Hematopoietic multipotent progenitor cell (in vitro differentiated cells): ENCODE measurements around the gene ZSCAN2.

DNA sequence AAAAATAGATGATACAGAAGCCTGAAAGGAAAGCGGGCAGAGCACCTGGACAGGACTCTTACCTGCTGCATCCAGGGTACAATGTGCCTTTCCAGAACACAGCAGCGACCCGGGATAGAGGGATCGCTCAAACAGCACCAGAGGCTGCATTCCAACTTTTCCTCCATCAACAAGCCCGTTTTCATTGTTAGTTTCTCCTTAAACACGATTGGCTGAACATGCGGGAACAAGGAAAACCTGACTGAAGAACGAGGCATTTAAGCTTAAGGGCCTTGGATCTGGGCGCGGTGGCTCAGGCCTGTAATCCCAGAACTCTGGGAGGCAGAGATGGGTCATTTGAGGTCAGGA lies 31.4 kb upstream of the ZSCAN2 start:
- CAGE, long polyA plus RNA, result no peak

- CAGE, long polyA plus RNA, result no peak
Measured at GRCh38 chr15:84600687-84601462, at the start of gene ZSCAN2. ZSCAN2 (plus strand) TSS chr15:84601009.

DNA sequence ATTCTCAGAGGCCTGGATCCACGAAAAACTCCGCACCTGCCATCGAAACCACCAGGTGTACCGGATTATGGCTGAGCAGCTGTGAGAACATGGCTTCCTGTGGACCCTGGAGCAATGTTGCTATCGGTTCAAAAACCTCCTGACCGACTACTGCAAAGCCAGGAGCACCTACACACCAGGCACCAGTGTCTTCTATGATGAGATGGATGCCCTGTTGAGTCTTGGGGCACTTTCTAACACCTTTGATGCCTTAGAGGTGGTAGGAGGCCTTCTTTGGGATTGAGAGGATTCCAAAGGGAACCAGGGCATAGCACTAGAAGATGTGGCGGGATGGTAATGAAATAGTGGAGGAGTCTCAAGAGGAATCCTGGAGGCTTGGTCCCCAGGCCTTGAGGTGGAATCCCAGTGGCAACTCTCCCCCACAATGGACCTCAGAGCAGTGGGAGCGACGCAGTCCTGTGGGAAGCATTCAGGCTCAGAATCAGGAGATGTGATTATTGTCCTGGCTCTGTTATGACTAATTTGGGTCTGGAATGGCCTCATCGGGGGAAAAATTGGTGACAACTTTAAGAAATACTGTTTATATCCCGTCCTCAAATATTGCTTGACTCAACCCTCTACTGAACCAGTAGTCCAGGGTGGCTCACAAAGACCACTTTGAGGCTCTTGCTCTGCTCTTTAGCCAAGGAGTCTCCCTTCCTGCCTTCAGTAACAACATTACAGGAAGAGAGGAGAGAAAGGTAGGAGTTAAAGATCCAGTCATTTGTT lies 14.1 kb downstream of the WDR73 start:
- CAGE, long polyA plus RNA, result no peak

DNA sequence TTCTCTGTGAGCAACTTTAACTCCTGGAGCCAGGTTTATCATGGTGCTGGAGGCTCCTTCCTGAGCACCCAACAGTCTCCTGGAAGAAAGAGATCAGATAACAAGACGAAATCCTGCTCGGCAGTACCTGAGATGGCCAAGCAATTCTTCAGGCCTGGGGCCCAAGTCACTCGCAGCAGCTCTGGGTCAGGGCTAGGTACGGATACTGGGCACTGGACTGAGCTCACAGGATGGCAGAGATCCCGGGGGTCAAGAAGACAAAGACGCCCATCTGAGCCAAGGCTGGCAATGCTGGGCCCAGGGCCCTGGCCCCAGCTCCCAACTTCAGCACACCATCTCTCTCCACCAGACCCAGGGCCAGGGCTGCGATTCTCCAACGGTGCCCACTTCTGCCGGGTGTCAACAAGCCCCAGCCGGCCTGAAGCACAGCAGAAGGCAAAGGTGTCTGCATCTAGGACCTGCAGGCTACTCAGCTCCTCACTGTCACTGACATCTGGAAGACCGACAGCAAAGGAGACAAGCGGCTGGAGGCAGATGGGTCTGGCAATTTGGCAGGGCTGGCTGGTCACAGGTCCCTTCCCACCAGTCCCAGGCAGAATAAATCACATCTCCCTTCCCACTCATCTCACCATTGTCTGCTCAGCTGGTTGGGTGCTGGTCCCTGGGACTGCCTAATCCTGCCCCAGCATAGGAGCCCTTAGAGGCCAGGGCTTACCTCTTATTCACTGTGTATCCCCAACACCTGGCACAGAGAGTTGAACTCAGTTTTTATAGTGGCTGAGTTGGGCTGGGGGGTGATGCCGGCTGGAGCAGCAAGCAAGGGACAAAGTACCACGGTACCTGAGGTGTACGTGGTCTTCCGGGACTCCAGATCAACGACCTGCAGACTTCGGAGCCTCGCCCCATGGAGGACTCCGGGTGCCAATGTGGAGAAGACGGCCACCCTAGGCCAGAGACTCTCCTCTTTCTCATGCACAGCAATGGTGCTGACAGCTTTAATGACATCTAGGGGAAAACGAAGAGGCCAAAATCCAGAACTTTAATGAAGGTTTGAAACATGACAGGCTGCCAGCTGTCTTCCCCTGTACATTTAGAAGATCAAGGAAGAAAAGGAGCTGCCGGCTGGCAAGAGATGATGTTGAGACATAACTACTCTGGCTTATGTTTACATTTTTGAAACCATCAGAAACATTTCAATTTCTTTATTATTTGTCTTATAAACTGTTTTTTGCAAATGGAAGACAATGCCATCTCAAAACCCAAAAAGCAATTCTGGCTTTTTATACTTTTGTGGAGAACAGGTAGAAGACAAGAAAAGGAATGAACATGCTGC lies 8.3 kb downstream of the WDR73 start:
- CAGE, long polyA plus RNA, result no peak

- CAGE, long polyA plus RNA, result no peak
Measured at GRCh38 chr15:84915628-84915923, 31.1 kb downstream of the SLC28A1 start.

DNA sequence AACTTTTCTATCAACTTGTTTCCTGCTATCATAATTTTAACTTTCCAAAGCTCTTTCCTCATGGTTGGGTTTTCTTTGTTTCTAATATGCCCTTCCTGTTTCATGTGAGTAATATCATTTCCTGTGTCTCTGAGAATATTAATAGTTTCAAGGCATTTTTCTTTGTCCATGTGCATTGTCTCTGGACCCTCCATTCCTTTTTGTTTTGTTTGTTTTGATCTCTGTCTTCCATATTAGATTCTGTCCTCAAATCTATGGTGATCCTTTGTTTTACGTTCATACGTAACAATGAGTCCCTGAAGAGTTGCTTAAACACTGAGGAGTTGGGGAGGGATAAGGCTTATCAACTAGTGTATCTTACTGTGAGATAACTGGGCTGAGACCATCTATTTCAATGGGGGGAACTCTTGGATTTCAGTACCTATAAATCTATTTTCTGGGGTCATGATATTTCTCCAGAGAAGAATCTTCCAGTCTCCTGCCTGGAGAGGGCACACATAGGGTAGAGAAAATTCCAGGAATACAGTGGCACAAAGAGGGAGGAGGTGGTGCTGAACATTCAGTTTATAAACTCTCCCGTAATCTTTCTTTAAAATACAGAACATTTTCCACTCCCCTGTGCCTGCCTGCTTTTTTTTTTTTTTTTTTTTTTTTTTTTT lies 21.9 kb upstream of the PDE8A start:
- CAGE, long polyA plus RNA, result no peak

DNA sequence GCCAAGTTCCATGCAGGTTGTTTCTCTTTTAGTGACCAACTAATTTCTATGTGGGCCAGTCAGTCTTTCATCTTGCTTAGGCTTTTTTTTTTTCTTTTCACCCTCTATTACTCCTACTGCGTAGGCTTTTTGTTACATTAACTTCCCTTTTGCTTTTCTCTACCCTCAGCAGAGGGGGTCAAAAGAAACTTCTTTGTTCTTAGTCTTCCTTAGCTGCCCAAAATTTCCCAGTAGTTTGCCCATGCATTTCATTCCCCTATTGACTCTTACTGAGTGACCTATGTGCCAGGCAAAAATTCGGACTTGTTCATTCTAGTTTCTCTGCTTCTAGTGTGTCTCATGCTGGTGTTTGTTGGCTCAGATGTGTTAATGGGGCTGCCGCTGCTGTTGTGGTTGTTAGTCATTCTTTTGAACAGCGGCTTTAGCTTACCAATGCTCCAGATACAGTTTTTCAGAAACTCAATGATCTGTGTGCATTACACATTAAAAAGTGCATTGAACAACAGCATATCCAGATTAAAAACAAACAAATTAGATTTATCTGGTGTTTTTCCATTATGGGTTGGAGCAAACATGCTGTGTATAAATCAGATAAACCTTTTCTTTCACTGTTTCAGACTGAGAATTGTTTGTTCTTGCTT lies 42.9 kb downstream of the PDE8A start:
- CAGE, long polyA plus RNA, result no peak

DNA sequence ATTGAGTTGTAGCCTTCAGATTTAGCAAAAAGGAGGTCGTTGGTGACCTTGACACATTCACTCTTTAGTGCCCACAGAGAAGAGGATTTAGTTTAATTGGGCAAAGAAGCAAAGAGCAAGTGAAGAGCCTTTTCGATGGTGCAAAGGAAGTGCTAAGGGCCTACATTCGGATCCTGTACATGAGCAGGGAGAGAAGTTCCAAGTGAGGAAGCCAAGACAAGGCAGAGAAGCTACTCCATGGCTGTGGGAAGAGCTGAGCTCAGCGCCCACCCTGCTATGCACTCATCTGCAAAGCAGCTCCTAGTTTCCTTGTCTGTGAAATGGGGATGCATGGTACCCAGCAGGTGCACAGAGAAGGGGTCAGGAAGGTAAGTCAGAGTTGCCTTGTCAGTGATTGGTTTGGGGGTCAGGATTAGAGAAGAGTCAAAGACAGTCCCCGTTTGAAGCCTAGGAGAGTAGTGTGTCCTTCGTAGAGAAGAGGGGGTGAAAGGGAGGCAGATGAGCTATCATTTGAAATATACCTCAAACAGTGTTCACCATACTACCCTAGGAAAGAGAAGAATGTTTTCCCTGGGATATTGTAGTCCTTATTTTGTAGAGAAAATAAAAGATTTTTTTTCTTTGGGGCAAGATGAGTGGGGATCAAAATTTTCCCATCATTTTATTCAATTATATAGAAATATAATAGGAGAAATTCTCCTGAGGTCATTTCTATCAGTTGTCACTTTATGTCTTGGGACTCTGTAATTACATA lies 126.6 kb downstream of the PDE8A start:
- CAGE, long polyA plus RNA, result no peak

DNA sequence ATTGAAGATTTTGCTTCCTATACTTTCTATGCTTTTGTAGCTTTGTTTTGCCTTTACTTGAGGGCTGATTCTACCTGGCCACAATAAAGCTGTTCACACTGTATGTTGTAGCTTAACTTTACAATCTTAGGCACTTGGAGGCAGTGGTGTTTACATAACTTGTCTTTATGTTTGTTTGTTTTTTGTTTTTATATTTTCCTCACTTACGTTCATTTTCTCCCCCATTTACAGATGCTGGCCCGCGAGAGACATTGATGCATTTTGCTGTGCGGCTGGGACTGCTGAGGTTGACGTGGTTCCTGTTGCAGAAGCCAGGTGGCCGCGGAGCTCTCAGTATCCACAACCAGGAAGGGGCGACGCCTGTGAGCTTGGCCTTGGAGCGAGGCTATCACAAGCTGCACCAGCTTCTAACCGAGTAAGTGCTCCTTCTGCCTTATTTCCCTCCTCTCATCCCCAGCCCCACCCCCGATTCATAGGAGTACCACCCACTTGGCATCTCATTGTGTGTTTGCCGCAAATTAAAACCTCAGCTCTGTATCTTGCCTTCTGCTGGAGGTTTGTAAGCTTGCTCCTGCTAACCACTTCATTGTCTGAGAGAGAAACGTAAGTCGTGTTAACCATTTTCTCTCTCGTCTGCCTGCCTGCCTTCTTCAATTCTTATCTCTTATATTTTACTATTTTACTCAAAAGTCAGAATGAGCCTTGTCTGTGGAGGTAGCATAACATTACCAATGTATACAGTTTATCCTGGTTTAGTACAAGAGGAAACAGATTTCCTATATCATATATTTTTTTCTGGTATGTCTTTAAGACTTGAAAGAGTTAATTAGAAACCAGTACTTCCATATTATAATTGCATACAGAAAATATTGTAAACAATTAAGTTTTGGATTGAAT lies 163.4 kb downstream of the AKAP13 start:
- CAGE, long polyA plus RNA, result no peak

DNA sequence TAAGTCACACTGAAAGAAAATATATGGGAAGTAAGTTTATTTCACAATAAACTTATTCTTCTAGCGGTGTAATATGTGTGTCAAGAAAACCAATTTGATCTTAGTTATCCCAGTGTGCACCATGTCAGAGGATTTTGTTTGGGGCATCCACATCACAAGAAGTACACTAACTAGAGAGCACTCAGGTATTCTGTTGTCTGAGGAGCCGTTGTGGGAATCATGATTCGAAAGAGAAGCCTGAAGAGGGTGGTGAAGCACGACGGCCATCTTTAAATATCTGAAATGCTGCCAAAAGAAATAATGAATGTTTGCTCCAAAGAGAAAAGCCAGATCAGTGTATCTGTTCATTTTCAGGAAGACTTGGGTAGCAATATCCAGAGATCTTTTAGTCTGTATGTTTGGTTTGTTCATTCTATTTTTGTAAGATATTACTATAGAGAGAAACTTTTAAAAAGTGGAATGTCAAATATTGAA lies 180.7 kb downstream of the KLHL25 start:
- CAGE, long polyA plus RNA, result no peak

GRCh38 chr15:85646845-85647460 lies 147.8 kb downstream of the KLHL25 start:
- CAGE, long polyA plus RNA, result no peak

DNA sequence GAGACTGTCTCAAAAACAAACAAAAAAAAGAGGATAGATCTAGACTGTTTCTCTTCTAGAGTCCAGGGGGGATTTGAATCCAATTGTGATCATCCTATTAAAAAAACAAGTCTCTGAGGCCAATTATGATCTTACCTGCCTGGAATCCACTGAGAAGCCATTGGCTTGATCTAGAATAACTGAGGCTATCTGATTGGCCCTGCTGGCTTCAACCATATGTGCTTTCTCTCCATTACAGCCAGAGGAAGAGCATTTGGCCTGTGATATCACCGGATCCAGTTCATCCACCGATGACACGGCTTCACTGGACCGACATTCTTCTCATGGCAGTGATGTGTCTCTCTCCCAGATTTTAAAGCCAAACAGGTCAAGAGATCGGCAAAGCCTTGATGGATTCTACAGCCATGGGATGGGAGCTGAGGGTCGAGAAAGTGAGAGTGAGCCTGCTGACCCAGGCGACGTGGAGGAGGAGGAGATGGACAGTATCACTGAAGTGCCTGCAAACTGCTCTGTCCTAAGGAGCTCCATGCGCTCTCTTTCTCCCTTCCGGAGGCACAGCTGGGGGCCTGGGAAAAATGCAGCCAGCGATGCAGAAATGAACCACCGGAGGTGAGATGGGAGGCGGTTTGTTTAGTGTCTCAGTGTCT lies 139.4 kb downstream of the KLHL25 start:
- CAGE, long polyA plus RNA, result no peak

- CAGE, long polyA plus RNA, result no peak
Measured at GRCh38 chr15:85664502-85664750, 130.3 kb downstream of the KLHL25 start.

DNA sequence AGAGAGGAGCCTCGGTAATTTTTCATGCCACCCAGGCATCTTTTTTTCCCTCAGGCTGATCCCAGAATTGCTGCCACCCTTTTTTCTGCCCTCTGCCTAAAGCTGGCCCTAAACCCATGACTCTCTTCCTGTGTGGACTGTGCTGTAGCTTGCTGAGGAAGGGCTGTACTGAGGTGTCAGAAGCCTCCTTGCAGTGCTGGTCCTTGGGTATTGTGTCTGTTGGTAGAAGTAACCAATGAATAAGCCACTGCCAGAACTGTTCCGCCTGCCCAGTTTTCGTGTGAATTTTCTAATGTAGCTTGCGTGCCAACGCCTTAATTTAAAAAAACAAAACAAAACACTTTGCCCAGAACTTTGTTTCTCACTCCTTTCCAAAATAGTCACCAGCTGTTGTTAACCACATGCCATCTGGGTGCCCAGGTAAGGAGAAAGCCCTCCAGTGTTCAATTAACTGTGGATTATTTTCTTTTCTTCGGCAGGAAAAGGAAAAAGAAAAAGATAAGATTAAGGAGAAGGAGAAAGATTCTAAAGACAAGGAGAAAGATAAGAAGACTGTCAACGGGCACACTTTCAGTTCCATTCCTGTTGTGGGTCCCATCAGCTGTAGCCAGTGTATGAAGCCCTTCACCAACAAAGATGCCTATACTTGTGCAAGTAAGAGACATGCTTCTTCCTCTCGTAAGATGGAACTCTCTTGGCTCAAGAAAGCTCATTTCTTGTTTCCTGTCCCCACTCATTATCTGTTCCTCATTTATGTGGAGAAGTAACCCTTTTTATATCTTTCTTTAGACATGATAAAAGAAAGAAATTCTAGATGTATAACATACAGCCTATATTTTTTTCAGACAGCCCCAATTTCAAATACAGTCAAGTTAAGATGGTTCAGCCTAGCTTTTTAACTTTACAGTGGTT lies 101.7 kb downstream of the KLHL25 start:
- CAGE, long polyA plus RNA, result no peak

GRCh38 chr15:85724832-85725590 lies 69.7 kb downstream of the KLHL25 start:
- CAGE, long polyA plus RNA, result no peak

DNA sequence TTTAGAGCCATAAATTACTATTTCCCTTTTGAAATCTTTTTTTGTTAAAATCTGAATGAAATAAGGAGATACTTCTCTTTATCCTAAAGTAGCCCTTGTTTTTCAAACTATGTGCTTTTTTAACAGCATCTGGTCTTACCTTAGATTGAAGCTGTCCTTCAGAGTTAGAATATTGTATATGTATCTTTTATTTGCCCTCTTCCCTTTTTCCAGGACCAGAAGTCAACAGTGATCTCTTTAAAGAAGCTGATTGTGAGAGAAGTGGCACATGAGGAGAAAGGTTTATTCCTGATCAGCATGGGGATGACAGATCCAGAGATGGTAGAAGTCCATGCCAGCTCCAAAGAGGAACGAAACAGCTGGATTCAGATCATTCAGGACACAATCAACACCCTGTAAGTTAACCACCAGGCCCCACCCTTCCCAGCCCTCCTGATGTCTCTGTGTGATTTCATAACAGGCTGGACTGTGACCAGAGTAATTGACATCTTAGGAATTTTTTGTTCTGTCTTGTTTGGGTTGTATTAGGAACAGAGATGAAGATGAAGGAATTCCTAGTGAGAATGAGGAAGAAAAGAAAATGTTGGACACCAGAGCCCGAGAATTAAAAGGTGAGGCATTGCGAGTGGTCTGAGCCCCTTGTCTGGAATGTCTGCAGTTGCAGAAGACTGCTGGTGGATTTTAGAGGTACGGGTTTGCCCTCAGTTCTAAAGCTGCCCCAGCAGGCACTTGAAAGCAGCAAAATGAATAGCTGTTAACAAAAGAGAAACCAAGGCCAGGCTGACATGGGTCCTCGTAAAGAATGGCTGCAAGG lies 67.7 kb downstream of the KLHL25 start:
- CAGE, long polyA plus RNA, result no peak

DNA sequence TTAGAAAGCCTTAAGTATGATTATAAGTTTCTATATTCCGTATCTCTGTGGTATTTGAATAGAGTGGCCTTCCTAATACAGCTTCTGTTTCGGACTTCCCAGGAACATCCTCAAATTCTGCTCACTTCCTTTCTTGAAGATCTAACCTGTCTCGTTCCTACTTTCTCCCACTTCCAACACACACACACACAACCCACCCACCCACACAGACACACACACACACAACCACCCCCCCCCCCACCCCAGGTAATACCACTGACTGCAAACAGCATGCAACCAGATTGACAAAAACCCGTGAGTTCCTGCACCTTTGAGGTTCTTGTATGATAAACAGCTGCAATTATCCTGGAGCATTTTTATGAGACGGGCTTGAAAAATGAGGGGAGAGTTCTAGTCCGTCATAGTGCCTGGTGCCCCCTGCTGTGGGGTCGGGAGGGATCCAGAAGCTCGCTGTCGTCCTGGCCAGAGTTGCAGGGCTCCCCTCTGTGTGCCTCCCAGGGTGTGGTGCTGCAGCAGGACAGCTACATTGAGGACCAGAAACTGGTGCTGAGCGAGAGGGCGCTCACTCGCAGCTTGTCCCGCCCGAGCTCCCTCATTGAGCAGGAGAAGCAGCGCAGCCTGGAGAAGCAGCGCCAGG lies 54.1 kb downstream of the KLHL25 start:
- CAGE, long polyA plus RNA, result no peak

- CAGE, long polyA plus RNA, result no peak
Measured at GRCh38 chr15:85772501-85773297, 22.0 kb downstream of the KLHL25 start.

- CAGE, long polyA plus RNA, result no peak
Measured at GRCh38 chr15:85800506-85800982, 5.8 kb upstream of the KLHL25 start.

- CAGE, long polyA plus RNA, result no peak
Measured at GRCh38 chr15:87576321-87577275, 679.9 kb downstream of the NTRK3 start.